Trachea (tissue), 1 donor: Measurements from ENCODE around the gene FAM83D.

DNA sequence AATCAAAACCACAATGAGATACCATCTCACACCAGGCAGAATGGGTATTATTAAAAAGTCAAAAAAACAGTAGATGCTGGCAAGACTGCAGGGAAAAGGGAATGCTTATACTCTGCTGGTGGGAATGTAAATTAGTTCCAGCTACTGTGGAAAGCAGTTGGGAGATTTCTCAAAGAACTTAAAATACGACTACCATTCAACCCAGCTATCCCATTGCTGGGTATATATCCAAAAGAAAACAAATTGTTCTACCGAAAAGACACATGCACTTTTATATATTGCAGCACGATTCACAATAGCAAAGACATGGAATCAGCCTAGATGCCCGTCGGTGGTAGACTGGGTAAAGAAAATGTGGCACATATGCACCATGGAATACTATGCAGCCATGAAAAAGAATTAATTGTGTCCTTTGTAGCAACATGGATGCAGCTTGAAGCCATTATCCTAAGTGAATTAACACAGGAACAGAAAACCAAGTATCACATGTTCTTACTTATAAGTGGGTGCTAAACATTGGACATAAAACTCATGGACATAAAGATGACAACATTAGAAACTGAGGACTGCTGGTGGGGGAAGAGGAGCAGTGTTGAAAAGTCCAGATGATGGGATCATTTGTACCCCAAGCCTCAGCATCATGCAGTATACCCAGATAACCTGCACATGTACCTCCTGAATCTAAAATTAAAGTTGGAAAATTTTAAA lies 32.4 kb downstream of the RALGAPB start:
- PRO-cap = no peak

- PRO-cap = no peak
Observed at GRCh38 chr20:38545658-38546595, 35.1 kb upstream of the ADIG start.

DNA sequence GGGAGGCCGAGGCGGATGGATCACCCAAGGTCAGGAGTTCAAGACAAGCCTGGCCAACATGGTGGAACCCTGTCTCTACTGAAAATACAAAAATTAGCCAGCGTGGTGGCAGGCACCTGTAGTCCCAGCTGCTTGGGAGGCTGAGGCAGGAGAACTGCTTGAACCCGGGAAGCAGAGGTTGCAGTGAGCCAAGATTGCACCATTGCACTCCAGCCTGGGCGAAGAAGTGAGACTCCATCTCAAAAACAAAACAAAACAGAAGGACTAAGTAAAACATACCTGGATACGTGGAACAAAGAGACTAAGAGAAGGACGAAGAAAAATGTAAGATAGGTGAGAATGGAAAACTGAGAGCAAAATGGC lies 21.6 kb upstream of the ADIG start:
- PRO-cap = no peak

- PRO-cap = no peak
Observed at GRCh38 chr20:38674135-38674743, 50.0 kb upstream of the SLC32A1 start.

DNA sequence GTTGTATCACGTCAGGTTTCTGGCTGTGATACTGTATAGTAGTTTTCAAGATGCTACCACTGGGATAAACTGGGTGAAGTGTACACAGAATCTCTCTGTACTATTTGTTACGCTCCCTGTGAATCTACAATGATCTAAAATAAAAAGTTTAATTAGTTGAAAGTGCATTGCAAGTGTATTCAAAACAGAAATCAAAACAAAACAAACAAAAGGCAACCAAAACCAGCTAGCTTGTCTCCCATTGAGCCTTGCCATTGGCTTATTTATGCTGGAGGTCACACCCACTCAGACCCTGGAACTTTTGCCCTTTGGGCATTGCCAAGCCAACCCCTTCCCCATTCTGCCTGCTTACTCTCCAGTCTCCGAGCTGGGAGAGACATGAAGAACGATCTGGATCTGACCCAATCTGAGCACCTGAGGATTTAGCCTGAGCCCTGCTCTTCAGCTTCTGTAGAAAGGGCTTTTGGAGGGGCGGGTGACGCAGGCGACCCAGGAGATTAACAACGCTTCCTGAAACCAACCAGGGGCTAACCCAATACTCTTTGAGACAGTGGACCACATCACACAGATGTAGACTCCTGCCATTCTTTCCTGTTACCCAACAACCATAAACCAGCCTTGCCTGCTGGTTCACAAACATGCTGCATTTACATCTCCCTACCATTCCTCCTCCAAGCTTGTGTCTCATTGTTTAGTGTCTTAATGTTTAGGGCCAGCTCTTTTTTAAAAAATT lies 28.1 kb downstream of the PPP1R16B start:
- PRO-cap = no peak

GRCh38 chr20:38864558-38865189 lies 59.2 kb downstream of the PPP1R16B start:
- PRO-cap = no peak

- PRO-cap = no peak
Observed at GRCh38 chr20:38871806-38872488, 54.3 kb upstream of the FAM83D start.

- PRO-cap = bidirectional peak, plus-strand start at chr20:38926417, minus-strand start at chr20:38926190
Observed at GRCh38 chr20:38925920-38927227, at the start of gene FAM83D. TSS of gene FAM83D (plus strand) at chr20:38926417.

DNA sequence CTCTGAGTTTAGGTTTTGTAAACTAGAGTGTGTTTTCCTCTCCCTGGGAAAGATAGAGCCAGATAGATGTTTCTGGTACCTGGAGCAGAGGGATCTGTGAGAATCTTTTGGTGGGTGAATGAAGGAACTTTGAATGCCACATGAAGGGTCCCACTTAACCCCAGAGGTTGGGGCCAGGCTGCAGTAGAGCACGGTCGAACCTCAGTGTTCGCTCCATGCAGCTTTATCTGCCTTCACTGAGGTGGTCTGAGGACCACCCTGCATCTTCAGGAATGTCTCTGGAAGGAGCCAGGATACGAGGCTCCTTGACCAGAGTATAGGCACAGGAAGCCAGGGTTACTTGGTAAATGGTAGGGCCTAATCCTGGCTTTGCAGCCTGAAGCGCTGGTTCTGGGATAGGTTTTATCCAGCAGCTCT lies 5.2 kb downstream of the FAM83D start:
- PRO-cap = no peak

DNA sequence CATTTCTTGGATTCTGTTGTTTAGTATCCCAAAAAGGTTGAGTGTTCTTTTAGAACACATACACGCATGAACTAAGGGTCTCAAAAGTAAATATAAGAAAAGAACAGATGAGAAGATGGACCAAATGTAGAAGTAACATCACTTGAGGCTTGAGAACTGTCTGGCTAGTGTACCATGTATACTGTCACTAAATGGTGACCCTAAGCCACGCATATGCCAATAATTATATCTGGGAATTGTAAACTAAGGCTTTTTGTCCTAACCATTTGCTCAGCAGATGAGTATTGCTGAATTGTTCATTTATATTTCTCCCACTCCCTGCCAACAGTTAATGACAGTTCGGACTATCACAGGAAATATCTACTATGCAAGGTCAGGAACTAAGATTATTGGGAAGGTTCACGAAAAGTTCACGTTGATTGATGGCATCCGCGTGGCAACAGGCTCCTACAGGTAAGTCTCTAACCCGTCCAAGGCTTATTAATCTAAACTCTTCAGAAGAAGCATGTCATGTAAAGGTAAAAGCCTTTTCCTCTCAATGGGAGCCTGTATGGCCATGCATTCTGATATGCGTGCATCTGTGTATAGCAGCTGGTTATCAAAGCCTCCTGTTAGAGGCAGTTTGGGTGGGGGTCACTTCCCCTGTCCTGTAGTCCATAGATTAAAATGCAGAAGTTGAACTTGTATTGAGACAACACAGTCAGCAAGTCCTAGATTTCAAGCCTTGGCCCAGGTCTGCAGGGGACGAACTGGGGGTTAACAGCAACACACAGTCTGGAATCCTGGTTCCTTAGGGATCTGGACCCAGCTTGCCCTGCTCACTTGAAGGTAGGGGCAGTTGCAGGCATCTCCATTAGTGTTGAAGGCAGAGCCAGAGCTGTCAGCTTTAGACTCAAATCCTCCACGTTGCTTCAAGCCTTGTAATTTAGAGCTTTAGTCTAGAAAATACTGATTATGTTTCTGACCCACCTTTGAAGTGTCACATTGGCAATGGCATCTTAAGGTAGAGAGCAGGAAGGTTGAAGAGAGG lies 14.3 kb upstream of the DHX35 start:
- PRO-cap = no peak

GRCh38 chr20:39023632-39024083 lies 61.5 kb downstream of the DHX35 start:
- PRO-cap = no peak

GRCh38 chr20:39078628-39079002 lies 116.5 kb downstream of the DHX35 start:
- PRO-cap = no peak

GRCh38 chr20:39800506-39800858 lies 838.3 kb downstream of the DHX35 start:
- PRO-cap = no peak

DNA sequence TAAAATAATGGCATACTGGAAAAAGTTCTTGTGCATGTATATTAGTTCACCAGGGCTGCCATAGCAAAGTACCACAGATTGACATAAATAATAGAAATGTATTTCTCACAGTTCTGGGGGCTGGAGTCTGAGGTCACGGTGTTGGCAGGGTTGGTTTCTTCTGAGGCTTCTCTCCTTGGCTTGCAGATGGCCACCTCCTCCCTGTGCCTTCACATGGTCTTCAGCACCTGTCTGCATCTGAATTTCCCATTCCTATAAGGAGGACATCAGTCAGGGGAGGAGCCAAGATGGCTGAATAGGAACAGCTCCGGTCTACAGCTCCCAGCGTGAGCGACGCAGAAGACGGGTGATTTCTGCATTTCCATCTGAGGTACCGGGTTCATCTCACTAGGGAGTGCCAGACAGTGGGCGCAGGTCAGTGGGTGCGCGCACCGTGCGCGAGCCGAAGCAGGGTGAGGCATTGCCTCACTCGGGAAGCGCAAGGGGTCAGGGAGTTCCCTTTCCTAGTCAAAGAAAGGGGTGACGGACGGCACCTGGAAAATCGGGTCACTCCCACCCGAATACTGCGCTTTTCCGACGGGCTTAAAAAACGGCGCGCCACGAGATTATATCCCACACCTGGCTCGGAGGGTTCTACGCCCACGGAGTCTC lies 69.9 kb downstream of the MAFB start:
- PRO-cap = no peak

GRCh38 chr20:40654753-40655512 lies 34.1 kb downstream of the MAFB start:
- PRO-cap = no peak

DNA sequence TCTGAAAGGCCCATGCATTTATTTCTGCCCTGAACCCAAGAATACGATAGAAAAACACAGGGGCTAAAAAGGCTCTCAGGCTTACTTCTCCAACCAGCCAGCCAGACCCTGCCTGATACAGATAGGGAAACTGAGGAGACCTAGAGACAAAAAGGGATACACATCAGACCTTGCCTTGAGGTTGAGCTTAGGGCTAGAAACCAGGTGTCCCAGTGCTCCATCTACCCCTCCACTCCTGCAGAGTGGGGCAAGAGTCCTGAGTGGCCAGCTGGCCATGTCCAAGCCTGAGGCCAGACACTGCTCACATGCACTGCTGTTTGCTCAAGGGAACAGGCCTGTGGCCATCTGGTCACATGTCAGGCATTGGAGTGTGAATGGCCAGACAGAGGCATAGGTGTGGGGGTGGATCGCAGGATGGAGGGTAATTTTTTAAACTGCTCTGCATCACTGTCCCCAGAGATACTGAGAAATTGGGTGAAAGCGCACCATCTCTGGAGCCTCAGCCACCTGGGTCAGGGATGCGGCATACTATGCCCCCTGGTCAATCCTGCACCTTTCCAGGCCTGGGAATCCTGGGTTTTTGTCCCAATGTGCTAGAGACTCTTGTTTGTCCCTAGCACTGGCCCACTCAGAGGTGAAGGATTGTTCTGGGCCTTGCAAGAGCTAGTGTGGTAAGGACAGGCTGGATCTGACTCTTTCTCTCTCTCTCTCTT lies 30.5 kb downstream of the MAFB start:
- PRO-cap = no peak

- PRO-cap = unidirectional peak, minus-strand start at chr20:40991587
Observed at GRCh38 chr20:40991112-40992046, 37.2 kb upstream of the TOP1 start.

- PRO-cap = no peak
Observed at GRCh38 chr20:41006720-41007166, 21.9 kb upstream of the TOP1 start.

DNA sequence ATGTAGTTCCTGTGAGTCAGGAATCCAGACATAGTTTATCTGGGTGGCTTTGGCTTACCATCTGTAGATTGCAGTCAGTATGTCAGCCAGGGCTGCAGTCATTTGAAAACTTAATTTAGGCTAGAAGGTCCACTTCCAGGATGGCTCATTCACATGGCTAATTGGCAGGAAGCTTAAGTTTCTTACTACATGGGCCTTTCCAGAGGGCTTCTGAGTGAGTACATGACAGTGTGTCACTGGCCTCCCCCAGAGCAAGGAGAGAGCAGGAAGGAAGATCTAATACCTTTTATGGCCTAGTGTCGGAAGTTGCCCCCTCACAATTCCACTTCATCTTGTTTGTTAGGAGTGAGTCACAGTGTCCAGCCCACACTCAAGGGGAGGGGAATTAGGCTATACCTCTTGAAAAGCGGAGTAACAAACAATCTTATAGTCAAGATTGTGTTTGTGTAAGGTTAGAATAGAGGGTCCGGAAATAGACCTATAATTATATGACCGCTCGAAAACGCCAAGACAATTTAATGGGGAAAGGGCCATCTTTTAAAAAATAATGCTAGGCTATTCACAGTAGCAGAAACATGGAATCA lies 29.8 kb downstream of the TOP1 start:
- PRO-cap = no peak

DNA sequence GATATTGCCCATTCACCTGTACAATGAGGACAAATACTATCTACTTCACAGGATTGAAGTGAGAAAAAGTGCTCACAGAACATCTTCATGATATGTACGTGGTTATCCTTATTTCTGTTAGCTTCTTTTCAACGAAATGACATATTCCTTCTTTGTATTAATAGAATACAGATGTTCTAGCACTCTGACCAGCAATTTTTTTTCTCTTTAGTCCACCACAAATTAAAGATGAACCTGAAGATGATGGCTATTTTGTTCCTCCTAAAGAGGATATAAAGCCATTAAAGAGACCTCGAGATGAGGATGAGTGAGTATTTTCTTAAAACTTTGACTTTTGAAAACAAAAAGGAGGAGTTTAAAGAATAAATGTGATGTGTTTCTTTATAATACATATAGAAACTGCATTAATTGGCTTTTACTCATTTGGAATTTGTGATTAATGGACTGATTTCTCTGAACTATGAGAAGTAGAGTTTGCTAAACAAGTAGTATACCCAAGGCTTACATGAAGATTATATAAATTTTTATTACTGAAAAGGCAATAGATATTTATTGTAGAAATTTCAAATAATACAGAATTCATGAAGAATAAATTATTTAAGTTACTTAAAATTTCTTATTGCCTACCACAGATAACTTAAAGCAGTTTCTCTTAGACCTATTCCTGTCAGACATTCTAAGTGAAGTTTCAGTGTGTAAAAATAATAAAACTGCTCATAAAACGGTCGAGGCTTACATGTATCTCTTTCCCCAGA lies 51.4 kb downstream of the TOP1 start:
- PRO-cap = no peak